ENCODE results near the gene MTERF4.

GRCh38 chr2:240792177-240792701, 27.8 kb downstream of the KIF1A start:
- PRO-cap, 2 experiments: no peak in any of the 2 experiments

DNA sequence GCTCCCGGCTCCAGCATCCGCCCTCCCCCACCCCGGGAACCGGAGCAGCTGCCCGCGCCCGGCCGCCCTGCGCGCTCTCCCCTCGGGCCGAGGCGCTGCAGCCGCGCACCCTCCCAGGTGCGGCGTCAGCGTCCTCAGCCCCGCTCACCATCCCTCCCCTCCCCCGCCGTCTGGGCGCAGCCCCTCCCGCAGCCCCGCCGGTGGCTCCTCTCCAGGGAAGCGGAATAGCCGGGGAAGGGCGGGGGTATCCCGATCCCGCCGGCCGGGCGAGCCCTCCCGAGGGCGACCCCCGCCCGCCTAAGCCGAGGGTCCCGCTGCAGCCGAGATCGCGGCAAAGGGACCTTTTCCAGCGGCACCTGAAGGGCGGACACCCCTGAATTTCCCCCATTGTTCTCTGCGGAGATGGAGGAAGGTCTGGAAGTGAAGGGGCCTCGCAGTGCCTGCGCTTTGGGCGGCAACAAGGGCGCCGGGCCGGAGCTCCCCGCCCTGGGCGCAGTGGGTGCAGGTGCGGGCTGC, 428 bp downstream of the KIF1A start:
- PRO-cap, 2 experiments: no peak in any of the 2 experiments

GRCh38 chr2:240985852-240986370, 12.5 kb upstream of the SNED1 start:
- PRO-cap, 2 experiments: no peak in any of the 2 experiments

DNA sequence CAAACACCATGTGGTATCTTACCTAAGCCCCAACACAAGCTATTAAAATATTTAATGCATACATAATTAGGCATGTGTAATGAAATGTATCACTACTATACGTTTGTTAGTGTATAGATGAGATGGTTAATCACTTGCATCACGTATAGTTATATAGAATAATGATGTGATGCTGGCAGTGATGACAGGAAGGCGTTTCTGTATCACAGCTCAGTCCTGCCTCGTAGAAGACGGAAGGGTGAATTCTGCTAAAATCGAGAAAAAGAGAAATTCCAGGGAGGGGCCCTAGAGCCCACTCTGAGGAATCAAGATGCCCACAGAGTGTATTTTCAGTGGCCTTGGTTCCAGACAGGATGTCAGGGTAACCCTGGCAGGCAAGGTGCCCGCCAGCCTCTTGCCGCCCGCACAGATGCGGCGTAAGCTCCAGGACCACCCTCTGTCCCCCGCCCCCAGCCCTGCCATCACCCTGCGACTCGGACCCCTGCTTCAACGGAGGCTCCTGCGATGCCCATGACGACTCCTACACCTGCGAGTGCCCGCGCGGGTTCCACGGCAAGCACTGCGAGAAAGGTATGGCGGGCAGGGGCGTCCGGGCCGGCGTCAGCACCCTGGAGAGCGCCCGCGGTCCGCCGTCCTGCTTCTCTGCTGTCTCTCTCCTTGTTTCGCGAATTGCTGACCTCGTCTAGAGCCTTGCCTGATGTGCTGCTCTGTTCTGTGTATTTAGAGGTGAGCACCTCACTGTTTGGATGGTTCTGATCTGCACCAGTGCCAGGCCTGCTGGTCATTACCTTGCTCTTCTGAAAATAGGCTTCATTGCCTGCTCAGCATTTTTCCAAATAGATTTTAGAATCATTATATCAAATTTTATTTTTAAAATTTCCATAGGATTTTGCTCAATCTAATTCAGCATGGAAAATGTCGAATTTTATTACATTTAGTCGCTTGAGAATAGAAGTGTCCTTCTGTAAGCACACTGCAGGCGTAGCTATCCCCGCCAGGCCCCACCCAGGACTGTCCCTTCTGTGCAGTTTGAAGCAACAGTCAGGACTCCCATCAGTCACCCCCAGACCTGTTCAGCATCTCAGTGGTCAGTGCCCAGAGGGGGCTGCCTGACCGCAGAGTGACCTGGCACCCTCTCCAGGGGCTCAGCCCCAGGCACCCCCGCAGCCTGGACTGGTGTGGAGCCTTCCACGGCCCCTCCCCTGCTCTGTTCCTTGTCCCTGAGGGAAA, 51.4 kb downstream of the SNED1 start:
- PRO-cap, 2 experiments: no peak in any of the 2 experiments

DNA sequence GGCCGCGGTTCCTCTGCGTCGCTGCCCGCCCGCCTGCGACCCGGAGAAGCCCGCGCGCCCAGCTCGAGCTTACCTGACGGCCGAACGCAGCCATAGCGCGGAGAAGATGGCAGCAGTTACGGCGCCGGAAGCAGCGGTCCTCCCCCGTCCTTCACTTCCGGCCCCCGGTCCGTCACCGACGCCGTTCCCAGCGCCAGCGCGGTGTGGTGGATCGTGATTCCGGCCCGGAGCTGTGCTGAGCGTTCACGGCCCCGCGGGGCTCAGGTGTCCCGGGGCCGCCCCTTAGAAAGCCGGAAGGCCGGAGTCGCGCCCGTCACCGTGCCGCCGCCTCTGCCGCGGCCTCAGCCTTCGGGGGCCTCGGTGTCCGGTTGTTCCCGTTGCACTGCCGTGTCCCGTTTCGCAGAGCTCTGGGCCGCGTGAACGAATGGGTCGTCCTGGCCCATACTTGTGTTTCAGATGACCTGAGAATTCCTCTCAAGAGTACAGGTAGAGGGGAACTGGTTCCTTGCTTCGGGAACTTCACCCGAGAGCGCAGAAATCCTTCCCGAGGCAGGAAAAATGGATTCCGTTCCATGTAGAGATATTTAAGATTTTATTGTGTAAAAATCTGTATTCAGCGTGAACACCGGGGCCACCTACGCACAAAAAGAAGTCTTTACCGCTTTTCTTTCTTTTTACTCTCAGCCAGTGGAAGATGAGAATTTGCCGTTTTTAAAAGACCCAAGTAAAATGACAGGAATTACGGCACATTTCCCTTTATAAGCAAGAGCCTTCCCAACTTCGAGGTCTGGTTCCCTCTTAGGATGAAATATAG, at the start of gene MTERF4:
TSS of gene MTERF4 (minus strand) at position 108 of the 814 bp plus-strand sequence.
- PRO-cap, 2 experiments: peak in 2 of 2 experiments; most common plus-strand start position 612 of the sequence (in 2); most common minus-strand start position 108 of the sequence (in 2)

GRCh38 chr2:241102994-241103616, 1.0 kb upstream of the MTERF4 start:
- PRO-cap, 2 experiments: peak in 1 of 2 experiments; most common plus-strand start chr2:241103216 (in 1); most common minus-strand start chr2:241103124 (in 1)

GRCh38 chr2:241111756-241112022, 9.6 kb upstream of the MTERF4 start:
- PRO-cap, 2 experiments: no peak in any of the 2 experiments

DNA sequence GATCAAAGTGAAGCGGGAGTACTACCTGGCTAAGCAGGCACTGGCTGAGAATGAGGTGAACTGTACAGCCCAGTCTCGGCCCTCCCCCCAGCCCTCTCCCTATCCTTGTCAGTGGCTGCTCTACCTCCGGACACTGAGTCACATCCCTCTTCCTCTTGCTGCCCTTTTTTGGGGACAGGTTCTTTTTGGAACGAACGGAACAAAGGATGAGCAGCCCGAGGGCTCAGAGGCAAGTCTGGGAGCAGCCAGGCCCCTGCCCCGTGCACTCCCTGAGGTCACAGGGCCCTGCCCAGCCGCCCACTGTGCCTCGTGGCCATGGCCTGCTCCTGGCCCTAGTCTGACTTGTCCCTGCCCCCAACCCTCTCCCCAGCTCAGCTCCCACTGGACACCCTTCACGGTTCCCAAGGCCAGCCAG, 35.3 kb downstream of the ANO7 start:
- PRO-cap, 2 experiments: no peak in any of the 2 experiments

DNA sequence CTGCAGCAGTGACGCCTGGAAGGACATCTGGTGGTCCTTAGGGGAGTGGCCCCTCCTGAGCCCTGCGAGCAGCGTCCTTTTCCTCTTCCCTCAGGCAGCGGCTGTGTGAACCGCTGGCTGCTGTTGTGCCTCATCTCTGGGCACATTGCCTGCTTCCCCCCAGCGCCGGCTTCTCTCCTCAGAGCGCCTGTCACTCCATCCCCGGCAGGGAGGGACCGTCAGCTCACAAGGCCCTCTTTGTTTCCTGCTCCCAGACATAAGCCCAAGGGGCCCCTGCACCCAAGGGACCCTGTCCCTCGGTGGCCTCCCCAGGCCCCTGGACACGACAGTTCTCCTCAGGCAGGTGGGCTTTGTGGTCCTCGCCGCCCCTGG, 35.7 kb downstream of the ANO7 start:
- PRO-cap, 2 experiments: no peak in any of the 2 experiments

DNA sequence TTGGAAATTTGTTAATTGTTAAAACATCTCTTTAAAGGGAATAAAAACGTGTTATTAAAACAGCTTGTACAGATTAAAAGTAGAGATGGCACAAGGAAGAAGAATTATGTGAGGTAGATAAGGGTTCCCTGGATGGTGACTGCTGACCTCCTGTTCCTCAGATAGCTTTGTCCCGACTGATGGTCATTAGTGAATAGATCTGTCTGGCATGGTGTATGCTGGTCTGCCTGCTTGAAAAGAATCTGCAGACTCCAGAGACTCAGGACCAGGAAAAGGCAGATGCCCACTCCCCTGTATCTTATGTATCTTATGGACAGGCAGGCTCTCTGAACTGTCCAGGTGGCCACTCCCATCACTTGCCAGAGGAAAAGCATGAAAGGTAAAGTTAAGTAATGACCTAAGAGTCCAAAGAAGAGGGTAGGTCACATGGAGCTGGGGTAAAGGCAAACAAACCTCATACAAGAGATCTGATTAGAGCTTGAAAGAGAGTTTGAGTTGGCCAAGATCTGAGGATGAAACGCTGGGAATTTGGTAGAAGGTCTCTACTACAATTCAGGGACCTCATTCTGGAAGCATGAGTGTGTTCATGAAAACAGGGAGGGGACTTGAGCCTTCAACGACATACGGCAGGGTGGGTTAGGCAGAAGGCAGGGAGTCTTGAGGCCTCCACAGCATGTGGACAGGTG, 5.4 kb upstream of the FARP2 start:
- PRO-cap, 2 experiments: no peak in any of the 2 experiments

DNA sequence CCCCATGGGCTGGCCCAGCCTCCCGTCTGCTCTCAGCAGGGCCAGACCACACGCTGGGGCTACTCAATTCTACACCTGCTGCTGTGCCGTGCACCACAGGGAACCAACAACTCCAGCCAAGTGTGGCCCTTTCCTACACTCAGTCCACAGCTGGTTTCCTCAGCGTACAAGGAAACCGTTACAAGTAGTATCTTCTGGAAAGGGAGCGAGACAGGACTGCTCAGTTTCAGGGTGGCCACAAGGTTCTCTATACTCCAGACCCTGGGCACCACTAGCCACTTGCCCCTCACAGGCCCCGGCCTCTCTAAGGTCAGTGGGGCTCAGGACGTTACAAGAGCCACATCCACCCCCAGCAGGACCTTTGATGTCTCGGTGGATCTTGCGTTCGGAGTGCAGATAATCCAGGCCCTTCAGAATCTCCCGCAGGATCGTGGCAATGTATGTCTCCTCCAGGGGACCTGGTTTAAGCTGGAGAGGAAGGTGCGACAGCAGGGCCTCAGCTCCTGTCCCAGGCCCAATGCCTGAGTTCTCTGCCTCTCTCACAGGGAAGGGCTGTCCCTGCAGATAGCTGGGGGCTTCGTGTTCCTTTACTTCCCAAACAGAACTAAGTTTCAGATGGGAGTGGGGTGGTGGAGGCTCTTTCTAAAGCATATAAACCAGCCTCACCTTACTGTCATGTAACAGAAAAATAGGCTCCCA, 8.4 kb downstream of the STK25 start:
- PRO-cap, 2 experiments: no peak in any of the 2 experiments

GRCh38 chr2:241542269-241542508, 16.4 kb upstream of the BOK start:
- PRO-cap, 2 experiments: no peak in any of the 2 experiments

- PRO-cap, 2 experiments: no peak in any of the 2 experiments
These were observed 11.3 kb upstream of the BOK start for GRCh38 chr2:241547217-241547766.

GRCh38 chr2:241572162-241572742, 13.7 kb downstream of the BOK start:
- PRO-cap, 2 experiments: no peak in any of the 2 experiments

DNA sequence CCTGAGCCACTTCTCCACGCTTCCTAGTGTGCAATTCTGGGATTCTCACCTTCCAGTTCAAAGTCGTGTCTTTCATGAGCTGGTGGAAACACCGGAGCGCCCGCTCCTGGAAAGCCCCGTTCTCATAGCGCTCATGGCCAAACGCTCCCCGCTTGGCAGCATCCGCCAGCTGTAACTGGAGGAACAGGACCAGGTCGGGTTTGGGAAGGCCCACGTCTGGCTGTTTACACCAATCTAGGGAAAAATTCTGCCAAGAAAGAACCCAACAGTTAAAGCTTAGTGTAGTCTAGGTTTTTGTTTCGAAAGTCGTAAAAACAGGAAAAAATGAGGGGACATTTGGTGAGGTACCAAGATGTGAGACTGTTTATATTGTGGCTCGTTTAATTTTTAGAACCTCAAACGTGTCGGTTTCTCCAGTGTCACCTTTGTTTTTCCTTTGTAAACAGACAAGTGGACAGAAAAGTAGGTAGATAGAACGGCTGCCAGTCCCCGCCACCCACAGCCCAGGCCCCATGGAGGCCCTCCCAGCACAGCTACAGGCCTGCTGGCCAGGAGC, 8.1 kb downstream of the DTYMK start:
- PRO-cap, 2 experiments: no peak in any of the 2 experiments

DNA sequence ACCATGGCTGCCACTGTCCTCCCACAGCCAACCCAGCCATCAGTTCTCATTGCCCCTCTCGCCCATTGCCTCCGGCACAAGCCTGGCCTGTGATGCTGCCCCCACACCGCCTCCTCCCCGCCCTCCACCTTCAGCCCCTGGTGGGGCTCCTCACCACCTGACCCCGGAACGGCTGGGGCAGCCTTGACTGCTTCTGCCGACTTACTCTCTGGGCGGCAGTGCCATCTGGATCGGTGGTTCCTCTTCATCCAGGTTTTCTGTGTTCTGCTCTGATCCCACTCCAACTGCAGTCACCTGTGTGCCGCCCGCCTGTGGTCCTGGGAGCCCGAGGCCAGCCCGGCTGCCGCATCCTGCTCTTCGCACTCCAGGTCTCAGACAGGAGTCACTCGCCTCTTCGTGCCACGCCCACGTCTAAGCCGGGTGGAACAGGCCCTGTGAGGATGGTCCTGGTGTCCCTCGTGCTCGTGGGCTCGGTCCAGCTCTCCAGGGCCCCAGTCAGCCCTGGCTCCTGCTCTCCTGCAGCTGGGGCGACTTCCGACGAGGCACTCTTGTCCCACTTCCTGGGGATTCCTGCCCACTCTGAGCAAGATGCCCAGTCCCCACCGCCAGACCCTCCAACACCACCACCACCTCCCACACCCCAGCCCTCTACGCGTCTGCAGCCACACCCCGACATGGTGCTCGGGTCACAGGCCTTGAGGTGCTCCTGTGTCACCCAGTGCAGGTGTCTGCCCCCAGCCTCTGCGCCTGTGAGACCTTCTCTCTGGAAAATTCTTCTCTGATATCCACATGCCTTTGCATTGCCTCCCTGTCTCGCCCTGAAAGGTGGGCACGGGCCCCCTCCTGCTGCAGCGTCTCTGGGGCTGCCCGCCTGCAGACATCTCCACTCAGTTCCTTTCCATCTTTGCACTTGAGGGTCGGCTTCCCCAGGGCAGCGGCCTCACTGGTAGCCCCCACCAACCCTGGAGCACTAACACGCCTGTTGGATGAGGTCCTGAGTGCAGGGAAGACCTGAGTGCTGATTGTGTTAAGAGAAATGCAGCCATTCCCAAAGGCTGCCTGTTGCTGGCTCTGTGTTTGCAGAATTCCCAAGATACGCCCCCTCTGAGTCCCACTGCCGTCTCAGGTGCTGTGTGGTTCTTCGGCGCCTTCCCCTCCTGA, 14.5 kb downstream of the D2HGDH start:
- PRO-cap, 2 experiments: no peak in any of the 2 experiments

DNA sequence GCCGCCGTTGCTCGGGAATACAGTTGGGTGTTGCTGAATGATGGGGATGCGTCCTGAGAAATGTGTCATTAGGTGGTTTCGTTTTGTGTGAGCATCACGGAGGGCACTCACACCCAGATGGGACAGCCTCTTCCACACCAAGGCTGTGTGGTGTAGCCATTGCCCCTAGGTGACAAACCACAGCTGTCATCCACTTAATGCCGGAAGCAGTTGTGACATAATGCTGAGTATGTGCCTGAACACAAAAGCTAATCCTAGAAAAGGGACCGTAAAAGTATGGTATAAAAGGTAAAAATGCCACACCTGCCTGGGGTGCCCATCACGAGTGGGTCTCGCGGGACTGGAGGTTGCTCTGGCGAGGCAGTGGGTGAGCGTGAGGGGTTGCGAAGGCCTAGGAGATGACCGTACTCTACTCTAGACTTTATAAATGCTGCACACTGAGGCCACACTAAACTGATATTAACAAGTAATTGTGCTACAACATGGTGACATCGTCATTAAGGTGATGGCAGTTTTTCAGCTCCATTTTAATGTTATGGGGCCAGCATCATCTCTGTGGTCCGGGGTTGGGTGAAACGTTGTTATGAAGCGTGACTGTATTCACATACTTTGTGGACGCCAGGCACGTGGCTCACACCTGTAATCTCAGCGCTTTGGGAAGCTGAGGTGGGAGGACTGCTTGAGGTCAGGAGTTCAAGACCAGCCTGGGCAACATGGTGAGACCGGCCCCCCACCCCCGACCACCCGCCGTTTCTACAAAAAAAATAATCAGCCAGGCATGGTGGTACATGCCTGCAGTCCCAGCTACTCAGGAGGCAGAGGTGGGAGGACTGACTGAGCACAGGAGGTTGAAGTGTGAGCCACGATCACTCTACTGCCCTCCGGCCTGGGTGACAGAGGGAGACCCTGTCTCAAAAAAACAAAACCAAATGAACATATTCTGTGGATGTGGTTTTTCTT, 13.2 kb upstream of the GAL3ST2 start:
- PRO-cap, 2 experiments: peak in 2 of 2 experiments; most common plus-strand start position 297 of the sequence (in 1); most common minus-strand start position 461 of the sequence (in 2)

DNA sequence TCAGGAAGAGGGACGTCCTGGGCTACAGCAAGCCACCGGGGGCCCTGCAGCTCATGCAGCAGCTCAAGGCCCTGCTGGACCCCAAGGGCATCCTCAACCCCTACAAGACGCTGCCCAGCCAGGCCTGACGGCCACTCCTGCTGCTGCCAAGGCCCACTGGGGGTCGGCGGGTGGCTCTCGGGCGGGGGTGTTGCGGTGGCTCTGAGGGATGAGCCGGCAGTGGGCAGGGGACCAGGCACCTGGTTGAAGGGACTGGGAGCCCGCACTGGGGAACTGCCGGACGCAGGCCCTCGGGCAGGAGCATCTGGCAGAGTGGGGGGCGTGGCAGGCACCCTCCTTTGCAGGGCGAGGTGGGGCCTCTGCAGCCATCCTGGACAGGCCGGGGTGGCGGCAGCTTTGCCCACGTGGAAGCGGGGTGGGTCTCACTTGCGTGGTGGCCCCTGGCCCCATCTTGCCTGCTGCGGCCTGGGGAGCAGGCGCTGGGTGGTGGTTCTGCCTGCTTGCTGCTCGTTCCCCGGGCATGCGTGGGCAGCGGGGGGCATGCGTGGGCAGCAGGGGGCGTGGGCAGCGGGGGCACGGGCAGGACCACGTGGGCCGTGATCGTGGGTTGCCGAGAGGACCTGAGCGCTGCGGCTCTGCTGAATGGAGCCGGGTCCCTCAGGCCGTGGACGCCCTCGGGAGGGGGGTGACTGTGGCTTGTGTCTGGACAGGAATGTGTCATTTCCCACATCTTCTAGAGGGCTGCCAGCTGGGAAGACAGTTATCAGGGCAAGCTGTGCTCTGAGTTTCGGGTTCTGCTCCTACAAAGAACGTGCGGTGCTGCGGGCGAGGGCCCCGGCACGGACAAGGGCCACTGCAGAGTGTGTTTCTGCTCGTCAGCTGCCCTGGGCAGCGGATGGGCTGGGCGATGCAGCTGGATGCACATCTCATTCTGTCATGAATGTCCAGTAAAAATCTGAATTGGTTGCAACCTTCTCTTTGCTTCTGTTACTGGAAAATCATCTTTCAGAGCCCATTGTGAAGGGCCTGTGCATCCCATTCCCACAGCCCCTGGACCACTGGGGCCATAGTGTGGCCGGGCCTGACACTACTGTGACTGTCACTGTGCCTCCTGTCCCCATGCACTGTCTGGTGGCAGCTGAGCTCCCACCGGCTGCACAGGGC, 8.4 kb upstream of the GAL3ST2 start:
- PRO-cap, 2 experiments: no peak in any of the 2 experiments

DNA sequence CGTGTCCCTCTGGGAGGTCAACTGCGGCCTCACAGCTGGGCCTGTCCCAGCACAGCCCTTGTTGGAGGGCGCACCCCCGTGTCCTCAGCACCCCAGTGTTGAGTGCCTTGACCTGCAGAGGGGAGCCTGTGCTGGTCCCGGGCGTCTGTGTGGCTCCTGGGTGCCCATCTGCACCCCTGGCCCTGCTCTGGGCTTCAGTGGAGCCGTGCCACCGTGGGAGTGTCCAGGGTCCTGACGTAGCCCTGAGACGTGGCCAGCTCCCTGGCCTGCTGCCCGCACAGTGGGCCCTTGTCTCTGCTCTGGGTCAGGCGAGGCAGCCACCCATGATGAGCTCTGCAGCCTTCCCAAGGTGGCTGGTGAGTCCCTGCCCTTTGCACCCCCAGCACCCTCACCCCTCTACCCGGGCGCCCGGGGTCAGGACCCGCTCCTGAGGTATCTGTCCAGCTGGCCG, 2.1 kb downstream of the NEU4 start:
- PRO-cap, 2 experiments: no peak in any of the 2 experiments

GRCh38 chr2:241854697-241855282, 3.9 kb downstream of the PDCD1 start:
- PRO-cap, 2 experiments: no peak in any of the 2 experiments

Measured in cytotoxic T cell (primary cell).